Neural cell (in vitro differentiated cells): ENCODE measurements around a stretch of chrX.

- RAMPAGE, long total RNA, result no peak
Observed at GRCh38 chrX:41221265-41222360, 112.3 kb upstream of the DDX3X start.

DNA sequence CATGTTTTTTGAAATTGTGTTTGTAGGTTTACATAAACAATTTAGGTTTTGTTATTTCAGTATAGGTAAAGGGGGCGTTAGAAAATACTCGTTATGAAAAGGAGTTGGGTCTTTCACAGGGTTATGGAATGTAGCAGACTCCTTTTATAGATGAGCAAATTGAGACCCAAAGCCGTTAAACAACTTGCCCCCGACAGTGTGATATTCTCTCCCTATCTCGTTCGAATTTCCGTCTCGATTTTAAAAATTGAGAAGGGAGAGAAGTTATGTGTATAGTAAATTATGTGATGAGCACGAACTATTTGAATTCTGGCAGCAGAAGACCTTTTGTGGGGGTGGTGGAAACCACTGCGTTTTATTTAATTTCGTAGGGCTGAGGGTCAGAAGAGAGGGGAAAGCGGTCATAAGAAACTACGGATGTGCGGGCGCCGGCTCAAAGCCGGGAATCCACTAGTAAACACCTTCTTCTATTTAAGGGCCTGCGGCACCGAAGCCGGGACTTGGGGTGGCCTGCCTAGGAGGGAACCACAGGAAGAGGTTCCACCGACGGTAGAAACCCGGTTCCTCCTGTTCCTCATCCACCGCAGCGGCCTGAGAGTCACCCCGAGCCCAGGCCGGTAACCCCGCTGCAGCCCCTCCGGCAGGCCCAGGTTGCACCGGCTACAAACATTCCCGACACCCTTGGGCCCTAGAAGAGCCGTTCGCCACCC, 1.5 kb upstream of the DDX3X start:
- RAMPAGE, long total RNA, result no peak

DNA sequence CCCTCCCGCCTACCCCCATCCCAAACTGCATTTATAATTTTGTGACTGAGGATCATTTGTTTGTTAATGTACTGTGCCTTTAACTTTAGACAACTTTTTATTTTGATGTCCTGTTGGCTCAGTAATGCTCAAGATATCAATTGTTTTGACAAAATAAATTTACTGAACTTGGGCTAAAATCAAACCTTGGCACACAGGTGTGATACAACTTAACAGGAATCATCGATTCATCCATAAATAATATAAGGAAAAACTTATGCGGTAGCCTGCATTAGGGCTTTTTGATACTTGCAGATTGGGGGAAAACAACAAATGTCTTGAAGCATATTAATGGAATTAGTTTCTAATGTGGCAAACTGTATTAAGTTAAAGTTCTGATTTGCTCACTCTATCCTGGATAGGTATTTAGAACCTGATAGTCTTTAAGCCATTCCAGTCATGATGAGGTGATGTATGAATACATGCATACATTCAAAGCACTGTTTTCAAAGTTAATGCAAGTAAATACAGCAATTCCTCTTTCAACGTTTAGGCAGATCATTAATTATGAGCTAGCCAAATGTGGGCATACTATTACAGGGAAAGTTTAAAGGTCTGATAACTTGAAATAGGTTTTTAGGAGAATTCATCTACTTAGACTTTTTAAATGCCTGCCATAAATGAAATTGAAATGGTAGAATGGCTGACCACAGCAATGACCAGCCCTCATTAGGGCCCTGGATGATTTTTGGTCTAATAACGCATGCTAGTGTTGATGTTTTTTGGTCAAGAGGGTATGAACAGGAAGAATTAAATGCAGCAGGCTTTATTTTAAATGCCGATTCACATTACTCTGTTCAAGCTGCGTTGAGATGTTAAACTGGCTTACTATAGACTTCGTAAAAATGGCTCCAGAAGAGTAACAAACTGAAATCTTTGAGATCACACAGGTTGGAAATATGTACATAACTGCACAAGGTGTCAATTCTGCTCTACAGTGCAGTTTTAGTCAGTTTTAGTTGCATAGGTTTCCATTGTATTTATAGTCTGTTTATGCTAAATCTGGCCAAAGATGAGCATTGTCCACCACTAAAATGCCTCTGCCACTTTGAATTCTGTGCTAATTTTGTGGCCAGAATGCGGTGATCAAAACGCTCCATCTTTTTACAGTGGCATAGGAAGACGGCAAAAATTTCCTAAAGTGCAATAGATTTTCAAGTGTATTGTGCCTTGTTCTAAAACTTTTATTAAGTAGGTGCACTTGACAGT, 14.4 kb downstream of the DDX3X start:
- RAMPAGE, long total RNA, result no peak

GRCh38 chrX:41559305-41560165, 112.4 kb downstream of the NYX start:
- RAMPAGE, long total RNA, result no peak

- RAMPAGE, long total RNA, result no peak
Observed at GRCh38 chrX:41705544-41706261, 16.9 kb downstream of the GPR34 start.

- RAMPAGE, long total RNA, result no peak
Observed at GRCh38 chrX:41917442-41917881, 5.9 kb downstream of the CASK start.

GRCh38 chrX:42027514-42028183, 104.3 kb upstream of the CASK start:
- RAMPAGE, long total RNA, result no peak

DNA sequence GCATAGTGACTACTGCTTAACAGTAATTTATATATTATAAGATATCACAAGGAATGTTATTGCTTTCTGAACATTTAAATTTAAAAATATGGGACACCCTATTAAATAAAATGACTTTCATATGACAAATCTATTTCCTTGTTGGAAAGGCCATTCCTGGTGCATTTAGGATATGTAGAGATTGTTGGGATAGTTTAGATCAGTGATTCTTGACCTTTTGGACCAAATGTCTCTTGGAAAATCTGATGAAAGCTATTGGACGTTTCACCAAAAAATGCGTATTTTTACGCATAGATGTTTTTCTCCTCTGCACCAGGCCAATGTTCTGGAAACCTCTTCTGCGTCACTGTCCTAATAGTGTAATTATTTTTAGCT, 7.6 kb downstream of the MAOA start:
- RAMPAGE, long total RNA, result no peak

DNA sequence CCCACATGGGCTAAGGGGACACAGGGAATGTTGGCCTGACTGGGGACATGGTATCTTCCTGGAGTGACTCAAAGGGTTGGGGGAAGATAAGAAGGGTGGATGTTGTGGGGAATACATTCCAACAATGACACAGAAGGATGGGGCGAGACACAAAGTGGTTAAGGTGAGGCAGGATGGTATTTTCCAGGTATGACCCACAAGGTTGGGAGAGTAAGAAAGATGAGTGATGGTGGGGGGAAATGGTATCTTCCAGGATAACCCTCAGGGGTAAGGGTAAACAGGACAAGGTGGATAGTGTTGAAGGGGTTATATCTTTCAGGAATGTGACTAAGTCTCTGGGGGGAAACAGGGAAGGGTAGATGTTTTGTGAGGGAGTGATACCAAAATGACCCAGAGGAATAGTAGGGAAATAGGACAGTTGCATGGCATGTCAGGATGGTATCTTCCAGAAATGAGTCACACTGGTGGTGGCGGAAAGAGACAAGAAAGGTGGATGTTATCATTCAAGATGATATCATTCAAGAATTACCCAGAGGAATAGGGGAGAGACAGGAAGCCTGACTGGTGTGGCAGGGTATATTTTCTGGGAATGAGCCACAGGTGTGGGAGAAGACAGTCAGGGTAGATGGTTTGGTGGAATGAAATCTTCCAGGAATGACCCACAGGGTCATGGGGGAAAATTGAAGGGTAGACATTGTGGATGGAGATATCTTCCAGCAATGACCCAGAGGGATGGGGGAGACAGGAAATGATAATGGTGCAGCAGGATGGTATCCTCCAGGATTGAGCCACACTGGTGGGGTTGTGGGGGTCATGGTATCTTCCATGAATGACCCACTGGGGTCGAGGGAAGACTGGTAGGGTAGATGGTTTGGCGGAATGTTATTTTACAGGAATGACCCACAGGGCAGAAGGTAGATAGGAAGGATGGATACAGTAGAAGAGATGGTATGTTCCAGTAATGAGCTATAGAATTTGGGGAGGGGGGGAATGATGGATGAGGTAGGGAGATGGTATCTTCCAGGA, 61.1 kb downstream of the MAOA start:
- RAMPAGE, long total RNA, result no peak

GRCh38 chrX:44872042-44873111, 611 bp upstream of the KDM6A start:
- RAMPAGE, long total RNA, result no peak

DNA sequence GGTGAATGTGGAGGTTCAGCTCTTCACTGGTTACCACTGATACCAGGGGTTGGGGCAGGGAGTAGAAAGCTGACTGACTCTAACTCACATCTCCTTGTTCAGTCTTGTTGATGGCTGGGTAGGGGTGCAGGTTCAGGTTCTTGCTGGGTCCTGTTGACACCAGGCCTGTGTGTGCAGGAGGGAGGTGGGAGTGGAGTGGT, 25.3 kb downstream of the KDM6A start:
- RAMPAGE, long total RNA, result no peak

DNA sequence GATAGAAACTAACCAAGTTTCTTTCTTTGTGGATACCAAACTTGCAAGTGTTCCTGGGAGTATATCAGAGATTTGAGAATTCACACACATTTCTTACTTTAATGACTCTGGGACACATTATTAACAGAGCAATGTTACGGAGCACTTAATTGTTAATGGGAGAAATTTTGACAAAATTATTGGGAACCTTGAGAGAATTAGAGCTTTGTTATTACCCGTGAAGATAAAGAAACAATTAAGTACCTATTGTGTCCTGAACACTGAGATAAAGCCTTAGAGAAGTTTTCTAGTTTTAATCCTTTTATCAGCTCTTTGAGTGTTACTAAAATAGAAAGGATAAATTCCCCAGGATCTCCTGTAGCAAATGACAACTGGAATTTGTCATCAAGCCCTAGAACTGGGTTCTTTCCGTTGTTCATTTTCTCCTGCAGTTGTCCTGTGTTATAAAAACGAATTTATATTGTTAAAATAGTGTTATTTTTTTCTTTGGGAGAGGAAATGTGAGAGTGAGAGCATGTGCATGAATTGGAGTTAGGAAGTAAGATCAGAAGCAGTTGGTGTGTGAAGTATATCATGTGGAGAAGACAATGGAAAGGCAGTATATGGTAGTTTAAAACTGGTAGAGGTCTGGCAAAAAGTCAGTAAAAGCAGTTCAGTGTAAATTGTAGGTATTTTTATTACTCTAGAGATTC, 87.3 kb downstream of the KDM6A start:
- RAMPAGE, long total RNA, result no peak

DNA sequence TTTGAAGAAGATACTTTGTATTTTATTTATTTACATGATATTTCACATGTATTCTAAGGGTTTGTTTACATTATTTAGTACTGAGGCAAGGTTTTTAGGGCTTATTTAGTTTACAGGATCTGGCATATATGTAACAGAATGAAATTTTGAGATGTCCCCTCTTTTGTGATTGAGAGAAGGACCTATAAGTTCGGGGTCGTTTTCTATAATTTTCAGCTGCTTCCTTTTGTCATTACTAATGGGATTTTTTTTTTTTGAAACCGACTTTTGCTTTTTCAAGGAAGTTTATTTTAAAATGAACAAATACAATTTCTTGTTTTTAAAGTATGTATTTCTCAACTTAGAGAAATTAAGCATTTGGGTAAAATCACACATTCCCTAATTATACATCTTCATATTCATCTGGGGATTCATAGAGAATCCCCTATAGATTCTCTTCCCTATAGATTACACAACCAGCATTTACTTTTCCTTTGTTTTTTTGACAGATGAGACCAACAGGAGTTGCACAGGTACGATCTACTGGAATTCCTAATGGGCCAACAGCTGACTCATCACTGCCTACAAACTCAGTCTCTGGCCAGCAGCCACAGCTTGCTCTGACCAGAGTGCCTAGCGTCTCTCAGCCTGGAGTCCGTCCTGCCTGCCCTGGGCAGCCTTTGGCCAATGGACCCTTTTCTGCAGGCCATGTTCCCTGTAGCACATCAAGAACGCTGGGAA, 137.6 kb downstream of the DIPK2B start:
- RAMPAGE, long total RNA, result no peak

DNA sequence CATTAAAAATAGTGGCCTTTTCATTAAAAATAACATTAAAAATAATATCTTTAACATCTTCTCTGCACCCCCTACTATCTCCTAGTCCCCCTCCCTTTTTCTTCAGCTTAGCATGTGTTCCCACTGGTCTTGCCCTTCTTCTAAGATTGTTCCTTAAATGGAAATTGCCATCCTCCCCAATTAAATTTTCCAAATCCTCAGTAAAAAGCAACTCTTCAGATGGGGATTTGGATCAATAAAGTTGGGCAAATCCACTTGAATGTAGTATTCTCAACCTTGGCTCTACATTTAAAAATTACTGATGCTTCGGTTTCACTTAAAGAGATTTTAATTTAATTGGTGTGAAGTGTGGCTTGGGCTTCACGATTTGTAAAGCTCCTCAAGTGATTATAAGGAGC, 89.0 kb upstream of the DIPK2B start:
- RAMPAGE, long total RNA, result no peak

DNA sequence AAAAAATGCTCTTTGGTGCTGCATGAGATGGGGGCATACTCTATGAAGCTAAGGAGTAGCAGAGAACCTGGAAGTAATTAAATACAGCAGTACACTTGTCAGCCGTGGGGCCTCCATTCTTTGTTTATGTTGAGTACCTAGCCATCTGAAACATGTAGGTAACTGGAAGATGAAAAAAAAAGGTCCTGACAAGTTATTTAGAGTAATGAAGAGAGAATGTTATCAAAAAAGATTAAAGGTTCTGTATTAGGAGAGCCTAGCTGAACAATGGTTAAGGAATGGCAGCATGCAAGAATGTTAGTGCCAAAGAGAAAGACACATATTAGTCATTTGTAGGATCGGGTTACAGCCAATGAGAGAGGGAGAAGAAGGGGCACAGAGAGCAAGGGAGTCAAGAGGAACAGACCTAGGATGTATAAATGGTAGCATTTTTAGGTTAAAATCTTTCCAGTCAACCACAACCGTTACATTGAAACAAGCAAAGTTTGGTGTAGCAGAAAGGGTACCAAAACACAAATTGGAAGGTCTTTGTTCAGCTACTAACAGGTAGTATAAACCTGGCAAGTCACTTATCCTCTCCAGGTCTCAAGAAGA, 316.7 kb upstream of the DIPK2B start:
- RAMPAGE, long total RNA, result no peak

DNA sequence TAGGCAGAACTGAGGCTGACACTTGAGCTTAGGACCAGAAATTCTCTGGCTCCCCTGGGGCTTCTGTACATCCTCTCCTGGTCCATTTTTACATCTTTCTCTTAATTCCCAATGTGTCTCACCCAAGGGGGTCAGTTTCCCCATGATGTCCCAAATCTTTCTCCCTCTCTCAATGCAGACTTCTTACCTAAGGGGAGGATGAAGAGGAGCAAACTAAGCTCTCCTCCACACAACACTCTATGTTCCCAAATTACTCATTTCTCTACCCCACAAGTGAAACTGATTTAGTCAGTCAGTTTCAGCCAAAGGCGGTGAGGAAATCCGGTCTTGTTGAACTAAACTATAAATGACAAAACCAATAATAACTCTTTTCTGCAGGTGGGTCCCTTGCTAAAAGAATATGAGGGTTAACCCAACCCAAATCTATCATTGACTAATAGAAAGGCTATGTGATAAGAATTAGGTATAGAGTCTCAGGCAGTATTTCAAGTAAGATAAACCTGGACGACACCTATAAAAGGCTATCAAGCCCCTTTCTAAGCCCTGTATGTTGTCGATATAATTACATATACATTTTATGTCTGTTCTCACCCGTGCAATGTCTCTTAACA, 558.4 kb upstream of the DIPK2B start:
- RAMPAGE, long total RNA, result no peak

DNA sequence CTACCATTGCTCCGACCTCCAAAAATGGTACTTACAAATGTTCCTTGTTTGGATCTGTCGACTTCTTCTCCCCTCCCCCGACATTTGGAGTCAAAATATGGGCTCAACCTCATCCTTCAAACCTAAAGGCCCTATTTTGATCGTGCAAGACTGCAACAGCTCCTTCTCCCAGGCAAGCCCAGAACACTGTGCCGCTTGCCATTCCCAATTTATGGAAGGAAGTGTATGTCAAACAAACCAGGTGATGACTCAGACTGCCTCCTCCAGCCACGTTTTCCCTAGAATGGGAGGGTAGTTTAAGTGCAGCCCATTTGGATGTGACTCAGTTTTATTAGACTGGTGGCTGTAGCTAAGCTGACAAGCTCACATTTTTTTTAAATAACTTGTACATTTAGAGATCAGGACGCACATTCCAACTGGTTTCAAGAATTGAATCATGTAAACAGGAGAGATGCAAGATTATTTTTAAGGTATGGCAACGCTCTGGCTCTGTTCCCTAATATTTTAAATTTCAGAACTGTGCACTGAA, 570.5 kb upstream of the DIPK2B start:
- RAMPAGE, long total RNA, result no peak

DNA sequence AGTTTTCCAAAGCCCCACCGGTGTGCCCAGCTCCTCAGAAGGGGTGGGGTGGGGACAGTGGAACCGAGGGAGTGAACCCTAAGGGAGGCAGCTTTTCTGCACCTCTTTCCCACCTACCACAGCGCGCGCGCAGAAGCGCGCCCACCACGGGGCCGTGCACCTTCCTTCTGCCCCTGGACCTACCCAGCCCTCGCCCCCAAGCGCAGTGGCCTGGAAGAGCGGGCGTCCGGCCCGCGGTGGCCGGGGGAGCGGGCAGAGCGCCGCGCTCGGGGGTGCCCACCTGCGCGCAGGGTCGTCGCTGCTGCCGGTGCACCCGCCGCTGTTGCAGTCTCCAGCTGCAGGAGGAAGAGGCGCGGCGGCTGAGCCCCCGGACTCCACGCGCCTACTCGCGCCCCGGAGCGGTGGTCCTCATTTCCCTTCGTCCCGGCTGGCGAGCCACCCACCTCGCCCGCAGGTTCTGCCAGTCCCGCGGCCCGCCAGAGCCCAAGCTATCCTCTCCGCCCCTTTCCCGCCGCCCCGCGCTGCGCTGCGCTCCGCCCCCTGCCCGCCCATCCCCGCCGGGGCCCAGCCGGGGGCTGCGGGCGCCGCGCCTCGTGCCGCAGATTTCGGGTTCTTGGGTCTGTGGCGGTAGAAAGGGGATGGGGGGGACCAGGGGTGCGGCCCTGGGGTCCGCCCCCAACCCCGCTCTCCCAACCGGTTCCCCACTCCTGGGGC, 595.9 kb upstream of the KRBOX4 start:
- RAMPAGE, long total RNA, result no peak

- RAMPAGE, long total RNA, result no peak
Observed at GRCh38 chrX:46333240-46333912, 113.7 kb upstream of the KRBOX4 start.

- RAMPAGE, long total RNA, result no peak
Observed at GRCh38 chrX:46582808-46583345, 9.3 kb downstream of the CHST7 start.